Left lung (tissue), 1 donor: ENCODE results near the genes CNNM1 and BLOC1S2.

- PRO-cap: no peak
Observed at GRCh38 chr10:99304136-99304708, 24.9 kb upstream of the CNNM1 start.

GRCh38 chr10:99328908-99330063 is at the start of gene CNNM1:
TSS of gene CNNM1 (plus strand) at chr10:99329356.
- PRO-cap: bidirectional peak, plus-strand start at chr10:99329385, minus-strand start at chr10:99329336

- PRO-cap: no peak
Observed at GRCh38 chr10:99357572-99358053, 28.5 kb downstream of the CNNM1 start.

- PRO-cap: no peak
Observed at GRCh38 chr10:99395672-99396293, 34.6 kb downstream of the GOT1 start.

DNA sequence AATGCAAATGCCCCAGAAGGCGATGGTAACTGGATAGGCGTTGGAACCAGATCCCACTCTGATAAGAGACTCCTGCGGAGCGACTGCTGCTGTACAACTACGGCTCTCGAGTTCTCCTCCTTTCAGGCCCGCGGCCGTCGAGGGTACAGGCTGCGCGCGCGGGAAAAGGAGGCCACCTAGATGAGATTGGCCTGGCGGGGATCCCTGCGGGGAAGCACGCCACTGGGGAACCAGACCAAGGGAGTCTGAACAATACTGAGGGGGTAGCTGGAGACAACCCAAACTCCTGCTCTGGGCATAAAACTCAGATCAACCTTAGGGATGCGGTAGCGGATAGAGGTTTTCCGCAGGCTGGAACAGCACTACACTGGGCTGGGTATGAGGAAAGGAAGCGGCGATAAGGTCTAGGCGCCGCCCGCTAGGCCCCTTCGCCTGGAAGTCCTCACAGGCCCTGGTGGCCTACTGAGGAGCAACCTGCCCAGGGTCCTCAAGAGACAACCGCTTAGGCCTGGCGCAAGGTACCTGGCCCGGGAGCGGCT is 2.8 kb upstream of the NKX2-3 start:
- PRO-cap: no peak

- PRO-cap: bidirectional peak, plus-strand start at chr10:99535526, minus-strand start at chr10:99535471
Observed at GRCh38 chr10:99535005-99536205, 2.7 kb downstream of the NKX2-3 start.

DNA sequence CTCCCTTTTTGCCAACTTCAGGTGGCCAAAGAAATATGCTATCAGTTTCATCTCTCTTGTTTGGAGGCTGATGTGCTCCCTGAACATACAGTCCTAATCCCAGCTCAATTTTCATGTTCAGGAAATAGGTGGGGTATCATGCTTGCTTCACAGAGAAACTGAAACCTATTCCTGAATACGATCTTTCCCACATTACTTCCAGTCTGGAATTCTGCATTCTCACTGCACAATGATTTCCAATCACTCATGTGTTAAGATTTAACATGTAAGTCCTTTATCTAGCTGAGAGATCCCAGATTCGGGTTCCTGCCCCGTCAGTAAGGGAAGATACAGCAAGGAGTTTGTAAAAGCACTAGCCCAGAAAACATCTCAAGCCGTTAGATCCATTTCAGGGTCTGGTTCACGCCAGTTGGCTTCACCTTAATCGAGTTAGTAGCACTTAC is 934 bp downstream of the SLC25A28 start:
- PRO-cap: no peak

GRCh38 chr10:99661212-99661907 is 2.1 kb downstream of the ENTPD7 start:
- PRO-cap: no peak

- PRO-cap: no peak
Observed at GRCh38 chr10:99776059-99776310, 6.5 kb upstream of the ABCC2 start.

DNA sequence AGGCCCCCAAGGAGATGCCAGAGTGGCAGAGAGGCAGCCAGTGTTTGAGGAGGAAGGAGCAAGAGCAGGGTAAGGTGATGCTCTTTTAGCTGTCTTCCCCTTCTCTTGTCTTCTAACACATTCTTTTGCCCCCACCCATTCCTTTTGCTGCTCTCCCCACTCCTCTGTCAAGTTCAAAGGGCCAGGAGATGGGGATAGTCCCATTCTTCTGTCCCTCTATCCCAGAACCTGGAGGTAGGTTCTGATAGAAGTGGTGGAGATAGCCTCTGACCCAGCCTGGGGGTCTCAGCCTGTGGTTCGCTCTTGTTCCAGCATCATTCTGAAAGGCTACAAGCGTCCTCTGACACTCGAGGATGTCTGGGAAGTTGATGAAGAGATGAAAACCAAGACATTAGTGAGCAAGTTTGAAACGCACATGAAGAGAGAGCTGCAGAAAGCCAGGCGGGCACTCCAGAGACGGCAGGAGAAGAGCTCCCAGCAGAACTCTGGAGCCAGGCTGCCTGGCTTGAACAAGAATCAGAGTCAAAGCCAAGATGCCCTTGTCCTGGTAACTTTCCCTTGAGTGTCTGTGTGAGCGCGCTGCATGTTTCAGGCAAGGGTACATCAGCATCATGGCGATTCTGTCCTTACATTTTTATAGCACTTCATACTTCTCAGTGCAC is 14.5 kb downstream of the ABCC2 start:
- PRO-cap: no peak

- PRO-cap: no peak
Observed at GRCh38 chr10:99926410-99927432, 83.0 kb downstream of the DNMBP start.

- PRO-cap: no peak
Observed at GRCh38 chr10:99993923-99995317, 15.3 kb downstream of the DNMBP start.

DNA sequence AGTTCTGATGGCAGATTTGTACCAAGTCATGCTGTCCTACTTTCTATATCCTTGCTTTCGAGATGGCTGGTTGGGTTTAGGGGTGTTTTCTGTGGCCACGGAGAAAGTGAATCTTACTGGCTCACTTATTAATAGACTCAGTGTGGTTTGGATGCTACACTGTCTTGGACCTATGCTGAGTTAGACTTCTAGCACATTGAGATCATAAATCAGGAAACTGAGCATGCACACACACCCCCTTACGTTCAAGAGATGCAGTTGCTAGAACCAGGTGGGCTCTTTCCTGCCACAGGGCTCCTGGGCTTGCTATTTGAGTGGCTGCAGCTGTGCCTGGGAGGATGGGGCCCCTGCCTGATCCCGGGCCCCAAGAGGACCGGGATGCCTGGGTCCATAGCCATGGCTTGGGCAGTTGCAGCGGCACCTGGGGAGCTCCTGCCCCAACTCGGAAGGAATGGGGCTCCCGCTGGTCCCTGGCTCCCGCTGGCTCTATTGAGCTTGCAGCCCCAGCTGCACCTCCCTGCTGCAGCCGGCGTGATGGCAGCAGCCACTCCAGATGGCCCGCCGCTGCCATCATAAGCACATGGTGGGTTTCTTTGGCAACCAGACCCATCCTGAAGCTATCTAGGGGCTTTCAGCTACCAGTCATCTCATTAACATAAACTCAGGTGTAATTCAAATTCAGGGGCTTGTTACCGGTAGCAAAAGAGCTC is 11.0 kb upstream of the DNMBP start:
- PRO-cap: no peak

DNA sequence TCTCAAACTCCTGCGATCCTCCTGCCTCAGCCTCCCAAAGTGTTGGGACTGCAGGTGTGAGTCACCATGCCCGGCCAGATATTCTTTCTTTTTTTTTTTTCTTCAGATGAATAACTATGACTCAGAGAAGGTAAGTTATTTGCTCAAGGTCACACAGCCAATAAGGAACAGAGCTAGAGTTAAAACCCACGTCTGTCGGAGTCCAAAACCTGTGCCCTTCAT is 28.2 kb upstream of the DNMBP start:
- PRO-cap: no peak

GRCh38 chr10:100285800-100286538 is 511 bp downstream of the BLOC1S2 start:
- PRO-cap: bidirectional peak, plus-strand start at chr10:100286225, minus-strand start at chr10:100286212

GRCh38 chr10:100286539-100287369 is at the start of gene BLOC1S2:
TSS of gene BLOC1S2 (minus strand) at chr10:100286680.
- PRO-cap: bidirectional peak, plus-strand start at chr10:100286785, minus-strand start at chr10:100286671; bidirectional peak, plus-strand start at chr10:100287055, minus-strand start at chr10:100287016

DNA sequence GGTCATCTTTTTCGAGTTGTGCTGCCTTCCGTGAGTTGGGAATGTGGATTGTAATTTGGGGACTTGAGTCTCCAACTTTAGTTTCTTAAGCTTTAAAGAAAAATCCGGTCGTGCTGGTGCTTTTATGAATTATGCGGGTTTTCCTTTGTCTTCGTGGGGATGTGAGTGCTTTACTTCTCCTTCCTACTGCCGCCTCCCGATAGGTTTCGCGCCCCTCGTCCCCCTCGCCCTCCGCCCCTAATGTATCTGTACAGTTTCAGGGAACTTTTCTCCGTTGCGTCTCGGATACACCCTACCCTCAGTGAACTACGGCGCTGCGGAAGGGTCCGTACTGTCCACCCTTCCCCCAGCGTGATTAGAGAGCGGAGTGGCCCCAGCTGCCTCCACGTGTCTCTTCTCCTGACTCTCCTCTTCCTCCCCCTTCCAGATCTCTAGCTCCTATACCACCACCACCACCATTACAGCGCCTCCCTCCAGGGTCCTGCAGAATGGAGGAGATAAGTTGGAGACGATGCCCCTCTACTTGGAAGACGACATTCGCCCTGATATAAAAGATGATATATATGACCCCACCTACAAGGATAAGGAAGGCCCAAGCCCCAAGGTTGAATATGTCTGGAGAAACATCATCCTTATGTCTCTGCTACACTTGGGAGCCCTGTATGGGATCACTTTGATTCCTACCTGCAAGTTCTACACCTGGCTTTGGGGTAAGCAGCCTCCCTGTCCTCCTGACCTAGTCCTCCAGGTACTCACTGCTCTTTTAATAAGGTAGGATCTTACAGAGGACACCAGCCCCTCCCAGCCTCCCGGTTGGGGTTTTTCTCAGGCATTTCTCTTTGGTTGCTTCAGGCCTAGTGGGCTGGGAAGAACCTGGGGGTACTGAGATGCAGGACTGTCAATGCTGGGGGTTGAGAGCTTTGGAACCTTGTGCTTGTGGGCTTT is 876 bp downstream of the SCD start:
- PRO-cap: no peak

- PRO-cap: no peak
Observed at GRCh38 chr10:100350783-100351505, 3.9 kb downstream of the SCD start.

- PRO-cap: no peak
Observed at GRCh38 chr10:100364186-100364658, 17.2 kb downstream of the SCD start.

DNA sequence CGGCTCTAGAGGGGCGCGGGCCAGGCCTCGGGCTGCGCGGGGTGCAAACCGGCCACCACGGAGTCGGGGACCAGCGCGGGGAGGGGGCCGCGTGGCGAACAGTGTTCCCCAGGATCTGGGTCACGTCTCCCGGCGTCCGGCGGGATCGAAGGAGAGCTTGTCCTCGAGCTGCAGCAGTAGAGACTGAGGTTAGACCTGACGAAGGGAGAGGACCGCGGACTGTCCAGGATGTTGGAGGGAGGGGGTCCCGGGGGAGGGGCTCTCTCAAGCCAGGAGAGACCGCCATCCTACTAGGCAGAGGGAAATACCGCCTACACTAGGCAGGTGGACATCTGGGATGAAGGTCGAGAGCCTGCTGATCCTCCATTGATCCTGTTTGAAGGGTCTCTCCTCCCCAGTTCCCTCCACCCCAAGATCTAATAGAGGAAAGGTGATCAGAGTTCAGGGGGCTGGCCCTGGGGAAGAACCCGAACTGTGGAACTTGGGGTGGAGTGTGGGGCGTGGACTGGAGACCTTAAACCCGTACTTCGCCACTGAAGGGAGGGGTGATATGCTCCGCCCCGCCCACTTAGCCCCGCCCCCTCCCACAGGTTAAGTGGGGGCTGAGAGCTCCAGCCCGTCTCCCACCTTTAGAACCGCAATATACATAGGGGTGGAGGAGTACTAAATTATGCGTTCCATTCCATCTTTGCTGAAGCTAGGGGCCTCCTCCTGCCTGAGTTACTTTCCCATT is 599 bp downstream of the SEMA4G start:
- PRO-cap: no peak